Thoracic aorta (tissue), 1 donor: ENCODE results near the gene SLC51A.

- RAMPAGE, long total RNA = no peak
These were observed 519 bp downstream of the PPP1R2 start for GRCh38 chr3:195542565-195543046.

DNA sequence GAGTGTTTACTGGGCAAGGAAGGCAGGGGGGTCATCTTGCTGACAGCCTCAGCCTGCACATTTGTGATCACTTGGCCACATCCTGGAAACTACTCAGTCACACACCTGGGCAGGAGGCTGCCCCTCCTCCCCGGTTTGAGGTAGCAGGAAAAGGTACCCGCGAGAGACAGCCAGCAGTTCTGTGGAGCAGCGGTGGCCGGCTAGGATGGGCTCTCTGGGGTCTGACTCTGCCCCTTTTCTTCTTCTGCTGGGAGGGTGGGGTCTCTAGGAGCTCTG lies 30.9 kb upstream of the APOD start:
- RAMPAGE, long total RNA = no peak

GRCh38 chr3:195696385-195697145 lies 24.2 kb upstream of the MUC20 start:
- RAMPAGE, long total RNA = no peak

GRCh38 chr3:195697682-195698525 lies 22.9 kb upstream of the MUC20 start:
- RAMPAGE, long total RNA = no peak

GRCh38 chr3:195705075-195705910 lies 15.5 kb upstream of the MUC20 start:
- RAMPAGE, long total RNA = no peak

- RAMPAGE, long total RNA = no peak
These were observed 7.5 kb downstream of the MUC4 start for GRCh38 chr3:195803797-195804962.

- RAMPAGE, long total RNA = no peak
These were observed 3.8 kb upstream of the MUC4 start for GRCh38 chr3:195815394-195815981.

DNA sequence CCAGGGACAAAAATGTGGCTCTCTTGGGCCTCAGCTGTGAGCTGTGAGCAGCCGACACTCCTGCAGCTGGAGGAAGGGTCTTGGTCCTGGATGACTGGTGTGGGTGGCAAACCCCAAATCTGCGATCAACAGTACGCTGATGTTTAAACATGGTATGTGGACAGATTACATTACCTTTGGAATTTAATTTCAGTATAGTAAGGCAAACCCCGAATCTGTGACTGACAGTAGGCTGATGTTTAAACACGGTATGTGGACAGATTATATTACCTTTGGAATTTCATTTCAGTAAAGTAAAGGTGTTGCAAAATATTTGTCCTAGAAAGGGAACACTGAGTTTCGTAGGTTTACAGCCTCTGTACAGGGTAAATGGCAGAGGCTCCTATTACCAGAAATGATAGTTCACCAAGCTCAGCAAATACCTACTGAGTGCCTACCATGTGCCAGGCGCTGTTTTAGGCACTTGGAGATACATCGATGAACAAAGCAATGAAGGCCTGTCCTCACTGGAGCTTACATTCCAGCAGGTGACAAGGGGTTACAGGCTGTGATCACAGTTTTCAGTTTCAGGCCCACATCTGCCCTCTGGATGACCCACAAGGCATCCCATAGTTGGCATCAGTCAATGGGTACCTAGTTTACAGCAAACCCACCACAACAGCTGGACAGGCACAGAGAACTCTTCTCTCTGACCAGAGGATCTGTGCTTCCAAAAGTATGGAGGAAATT lies 40.6 kb upstream of the MUC4 start:
- RAMPAGE, long total RNA = no peak

DNA sequence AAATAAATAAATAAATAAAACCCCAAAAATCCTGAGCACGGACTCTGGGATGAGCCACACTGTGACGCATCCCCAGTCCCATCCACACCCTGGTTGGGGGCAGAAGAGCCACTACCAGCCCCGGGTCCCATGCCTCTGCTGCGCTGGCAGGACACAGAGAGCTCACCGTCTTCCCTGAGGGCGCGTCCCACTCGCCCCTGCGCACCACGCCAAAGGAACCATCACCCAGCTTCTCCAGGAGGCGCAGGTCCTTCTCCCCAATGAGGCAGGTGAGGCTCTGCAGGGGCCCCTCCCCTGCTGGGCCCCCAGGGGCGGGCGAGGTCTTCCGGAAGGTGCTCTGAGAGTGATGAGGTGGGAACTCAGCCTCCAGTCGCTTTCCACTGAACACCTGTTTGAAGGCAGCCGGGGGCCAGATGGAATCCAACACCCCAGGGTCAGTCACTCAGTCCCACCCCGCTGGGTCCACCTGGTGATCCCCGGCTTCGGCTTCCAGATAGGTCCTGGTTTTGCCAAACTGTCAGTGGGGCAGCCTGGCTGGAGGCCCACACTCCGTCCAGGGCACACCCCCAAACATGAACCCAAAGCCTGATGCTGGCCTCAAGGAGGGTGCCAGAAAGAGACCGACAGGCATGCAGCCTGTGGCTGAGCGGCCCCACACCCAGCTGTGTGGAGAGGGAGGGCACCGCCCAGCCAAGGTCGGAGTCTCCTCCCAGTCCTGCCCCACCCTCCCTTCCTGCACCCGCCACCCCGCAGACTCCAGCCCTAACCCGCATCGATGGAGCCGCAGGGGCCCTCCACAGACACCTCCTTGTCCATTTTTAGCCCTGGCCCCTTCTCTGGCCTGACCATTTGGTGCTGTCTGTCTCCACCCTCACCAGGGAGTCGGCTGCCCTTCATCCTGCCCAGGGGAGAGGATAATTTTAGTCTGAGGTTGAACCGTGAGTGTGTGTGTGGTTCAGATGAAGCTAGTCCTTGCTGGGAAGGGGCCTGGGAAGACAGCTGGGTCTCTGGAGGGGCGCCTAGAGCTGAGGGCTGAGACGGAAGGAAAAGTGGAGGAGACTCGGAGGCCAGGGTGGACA lies 23.4 kb downstream of the TNK2 start:
- RAMPAGE, long total RNA = no peak

GRCh38 chr3:195892517-195893404 lies 15.6 kb downstream of the TNK2 start:
- RAMPAGE, long total RNA = start-site peak on the minus strand at chr3:195892725-195892755, 26 reads

DNA sequence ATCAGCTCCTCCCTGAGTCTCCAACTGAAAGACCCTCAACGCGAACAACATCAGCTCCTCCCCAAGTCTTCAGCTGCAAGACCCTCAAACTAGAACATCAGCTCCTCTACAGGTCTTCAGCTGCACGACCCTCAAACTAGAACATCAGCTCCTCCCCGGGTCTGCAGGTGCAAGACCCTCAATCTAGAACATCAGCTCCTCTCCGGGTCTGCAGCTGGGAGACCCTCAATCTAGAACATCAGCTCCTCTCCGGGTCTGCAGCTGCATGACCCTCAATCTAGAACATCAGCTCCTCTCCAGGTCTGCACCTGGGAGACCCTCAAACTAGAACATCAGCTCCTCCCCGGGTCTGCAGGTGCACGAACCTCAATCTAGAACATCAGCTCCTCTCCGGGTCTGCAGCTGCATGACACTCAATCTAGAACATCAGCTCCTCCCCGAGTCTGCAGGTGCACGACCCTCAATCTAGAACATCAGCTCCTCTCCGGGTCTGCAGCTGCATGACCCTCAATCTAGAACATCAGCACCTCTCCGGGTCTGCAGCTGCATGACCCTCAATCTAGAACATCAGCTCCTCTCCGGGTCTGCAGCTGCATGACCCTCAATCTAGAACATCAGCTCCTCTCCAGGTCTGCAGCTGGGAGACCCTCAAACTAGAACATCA lies 36.2 kb upstream of the TNK2 start:
- RAMPAGE, long total RNA = no peak

DNA sequence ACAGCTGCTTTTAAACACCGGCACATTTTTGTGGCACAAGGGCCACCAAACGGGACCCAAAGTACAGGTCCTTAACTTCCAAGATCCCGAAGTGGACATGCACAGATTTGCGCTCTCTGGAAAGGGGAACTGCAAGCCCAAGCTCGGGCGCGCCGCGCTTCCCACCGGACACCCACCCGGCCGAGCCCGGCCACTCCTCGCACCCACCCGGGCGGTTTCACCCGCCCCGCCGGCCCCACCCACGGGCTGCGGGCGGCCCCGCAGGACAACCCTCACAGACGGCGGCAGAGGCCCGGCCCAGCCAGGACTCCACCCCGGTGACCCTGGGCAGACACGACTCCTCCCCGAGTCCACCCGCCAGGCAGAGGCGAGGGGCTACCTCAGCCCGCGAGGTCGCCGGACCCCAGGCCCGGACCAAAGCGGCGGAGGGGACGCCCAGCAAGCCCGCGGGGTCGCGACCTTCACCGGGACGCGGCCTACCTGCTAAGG lies 81.2 kb upstream of the TNK2 start:
- RAMPAGE, long total RNA = no peak

- RAMPAGE, long total RNA = no peak
These were observed 62.9 kb upstream of the TFRC start for GRCh38 chr3:196144798-196145235.

DNA sequence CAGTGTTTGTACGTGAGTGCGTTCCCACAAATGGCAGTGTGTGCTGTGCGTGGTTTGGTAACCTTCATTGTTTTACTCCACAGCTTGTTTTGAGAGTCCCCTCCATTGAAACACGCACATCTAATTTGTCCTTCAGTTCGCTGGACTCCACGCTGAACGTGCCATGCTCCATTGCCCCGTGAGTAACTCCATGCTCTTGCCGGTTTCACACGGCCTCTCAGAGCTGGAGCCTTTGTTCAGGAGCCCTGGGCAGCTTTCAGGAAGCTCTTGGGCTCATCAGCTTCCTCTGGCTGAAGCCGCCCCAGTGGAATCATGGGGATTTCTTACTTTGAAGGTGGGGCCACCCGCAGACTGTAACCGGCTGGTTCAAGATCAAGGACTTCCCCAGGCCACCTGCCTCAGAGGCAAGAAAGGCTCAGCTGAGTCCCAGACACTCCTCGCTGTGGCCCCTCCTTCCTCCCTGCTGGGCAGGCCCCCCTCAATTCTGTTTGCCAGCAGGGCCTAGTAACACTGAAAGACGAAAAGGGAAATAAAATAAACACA lies 51.3 kb downstream of the ZDHHC19 start:
- RAMPAGE, long total RNA = no peak

- RAMPAGE, long total RNA = no peak
These were observed at the start of gene SLC51A for GRCh38 chr3:196216082-196217115. Gene SLC51A, plus strand, starts transcription at chr3:196216534.

DNA sequence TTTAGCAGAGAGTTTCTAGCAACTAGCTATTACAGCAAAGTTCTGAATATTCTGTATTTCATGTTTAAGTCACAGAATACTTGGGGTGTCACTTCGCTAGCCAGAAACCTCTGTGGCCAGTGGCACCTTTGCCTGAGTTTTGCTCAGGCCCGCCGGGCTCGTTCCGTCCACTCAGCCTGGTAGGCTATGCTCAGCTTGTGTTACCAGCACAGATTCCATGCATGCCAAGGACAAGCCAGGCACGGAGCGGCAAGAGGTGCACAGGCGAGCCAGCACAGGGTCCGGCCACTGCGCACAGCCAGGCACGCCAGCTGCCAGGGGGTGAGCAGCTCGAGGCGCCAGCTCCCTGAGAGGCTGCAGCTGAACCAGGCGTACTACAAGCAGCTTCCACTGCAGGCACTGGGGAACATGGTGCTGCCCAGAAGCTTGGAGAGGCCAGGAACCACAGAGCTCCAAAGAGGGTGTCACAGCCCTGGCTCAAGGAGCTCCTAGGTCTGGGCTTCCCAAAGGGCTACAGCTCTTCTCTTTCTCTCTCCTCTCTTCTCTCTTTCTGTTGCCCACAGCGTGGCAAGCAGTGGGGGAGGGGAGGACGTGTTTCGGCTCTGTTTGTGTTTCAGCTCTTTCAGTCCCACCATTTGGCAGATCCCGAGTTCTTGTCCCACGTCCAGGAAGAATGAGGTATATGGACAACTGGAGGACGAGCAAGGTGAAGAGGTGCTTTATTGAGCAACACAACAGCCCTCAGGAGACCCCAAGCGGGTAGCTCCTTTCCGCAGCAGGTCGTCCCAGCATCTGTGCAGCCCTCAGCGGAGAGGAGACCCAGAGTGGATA lies 14.6 kb downstream of the PCYT1A start:
- RAMPAGE, long total RNA = no peak

- RAMPAGE, long total RNA = no peak
These were observed 4.7 kb upstream of the PCYT1A start for GRCh38 chr3:196292308-196292569.

DNA sequence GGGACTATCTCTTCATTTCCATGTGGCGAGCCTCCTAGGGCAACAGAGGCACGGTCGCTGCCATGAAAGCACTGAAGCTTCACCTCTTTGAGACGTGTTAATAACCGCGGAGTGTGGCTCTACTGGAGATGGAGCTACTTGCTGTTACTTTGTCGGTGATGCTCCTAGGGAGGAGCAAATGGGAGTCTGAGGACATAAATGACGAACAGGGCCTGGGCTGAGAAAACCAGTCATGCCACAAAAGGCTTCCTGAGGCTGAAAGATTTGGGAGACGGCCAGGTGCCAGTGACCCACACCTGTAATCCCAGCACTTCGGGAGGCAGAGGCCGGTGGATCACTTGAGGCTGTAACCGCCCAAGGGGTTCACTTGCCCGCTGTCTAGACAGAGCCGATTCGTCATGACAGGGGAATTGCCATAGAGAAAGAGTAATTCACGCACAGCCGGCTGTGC lies 4.9 kb upstream of the TM4SF19 start:
- RAMPAGE, long total RNA = no peak

DNA sequence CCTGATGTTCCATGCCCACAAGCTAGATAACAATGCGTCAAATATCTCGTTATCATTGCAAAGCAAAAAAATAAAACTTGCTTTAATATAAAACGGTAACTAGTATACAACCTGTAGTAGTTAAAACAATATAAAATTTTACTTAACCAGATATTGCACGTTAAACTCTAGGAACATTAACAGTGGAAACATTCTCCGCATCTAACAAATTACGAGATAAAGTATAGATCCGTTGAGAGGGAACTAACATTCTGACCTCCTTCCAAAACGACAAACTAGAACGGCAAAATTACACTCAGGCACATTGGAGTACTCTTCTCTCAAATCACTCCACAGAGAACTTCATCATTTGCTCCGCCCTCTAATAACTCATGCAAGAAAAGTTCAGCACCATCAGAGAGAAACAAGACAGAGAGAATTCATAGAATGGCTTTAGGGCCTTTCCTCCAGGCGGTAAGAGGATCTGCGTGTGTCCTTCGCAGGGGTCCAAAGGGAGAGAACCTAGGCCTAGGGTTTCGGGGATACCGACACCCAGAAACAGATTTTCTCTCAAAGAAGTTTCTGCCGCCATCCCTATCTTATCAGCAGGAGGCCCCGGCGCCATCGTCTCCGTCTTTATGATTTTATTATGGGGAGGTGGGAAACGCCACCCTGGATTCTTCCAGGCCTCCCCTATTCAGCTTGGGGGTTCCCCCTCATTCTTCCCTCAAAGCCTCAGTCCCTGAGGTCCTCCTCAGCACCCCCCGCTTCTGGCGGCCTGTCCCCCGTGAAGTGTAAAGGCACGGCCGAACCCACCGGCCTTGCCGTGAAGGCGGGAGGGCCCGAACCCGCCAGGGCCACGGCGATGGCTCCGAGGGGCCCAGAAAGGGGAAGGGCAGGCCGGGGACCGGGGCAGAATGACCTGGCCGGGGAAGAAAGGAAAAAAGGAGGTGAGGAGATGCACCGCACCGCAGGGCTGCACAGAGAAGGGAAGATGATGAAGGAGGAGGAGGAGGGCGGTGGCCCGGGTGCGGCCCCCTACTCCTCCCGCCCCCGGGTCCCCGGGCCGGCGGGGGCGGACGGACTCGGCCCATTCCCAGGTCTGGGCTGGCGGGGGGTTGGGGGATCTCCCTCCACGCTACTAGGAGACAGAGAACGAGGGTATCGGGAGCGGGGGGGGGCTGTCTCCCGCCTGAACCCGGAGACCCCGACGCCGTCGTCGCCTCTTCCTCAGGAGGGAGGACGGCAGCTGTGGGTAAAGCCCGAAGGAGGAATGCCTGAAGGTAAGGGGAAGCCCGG lies 799 bp downstream of the UBXN7 start:
- RAMPAGE, long total RNA = start-site peak on the plus strand centred at position 387 of the sequence, 30 bp wide, 5 reads; start-site peak on the plus strand centred at position 780 of the sequence, 57 bp wide, 8 reads

GRCh38 chr3:196481576-196481852 lies 22.1 kb downstream of the RNF168 start:
- RAMPAGE, long total RNA = no peak